Parotid gland (tissue), 1 donor: ENCODE data around the genes SLC22A14 and WDR48.

DNA sequence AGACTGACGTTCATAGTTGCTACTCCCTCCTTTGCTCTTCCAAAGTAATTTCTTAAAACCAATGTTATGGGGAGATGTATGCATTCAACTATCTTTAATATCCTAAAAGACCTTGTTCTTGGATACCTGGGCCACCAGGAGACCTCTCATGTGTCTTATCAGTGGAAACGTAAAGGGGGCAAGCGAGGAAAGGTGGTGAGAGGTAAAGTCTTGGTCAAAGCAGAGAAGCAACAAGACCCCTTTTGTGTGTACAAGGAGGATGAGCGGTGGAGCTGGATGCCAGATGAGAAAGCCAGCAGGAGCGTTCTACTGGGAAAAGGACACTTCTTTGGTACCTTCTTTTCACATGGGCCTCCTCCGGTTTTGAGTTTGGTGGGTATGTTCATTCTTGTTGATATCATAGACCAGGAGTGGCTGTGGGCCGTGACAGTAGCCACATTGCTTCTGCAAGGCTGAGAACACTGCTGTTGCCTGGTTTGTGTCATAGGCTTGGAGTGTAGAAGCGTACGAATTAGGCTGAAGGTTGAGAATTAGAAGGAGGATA is 47.0 kb upstream of the VILL start:
- PRO-cap = no peak

DNA sequence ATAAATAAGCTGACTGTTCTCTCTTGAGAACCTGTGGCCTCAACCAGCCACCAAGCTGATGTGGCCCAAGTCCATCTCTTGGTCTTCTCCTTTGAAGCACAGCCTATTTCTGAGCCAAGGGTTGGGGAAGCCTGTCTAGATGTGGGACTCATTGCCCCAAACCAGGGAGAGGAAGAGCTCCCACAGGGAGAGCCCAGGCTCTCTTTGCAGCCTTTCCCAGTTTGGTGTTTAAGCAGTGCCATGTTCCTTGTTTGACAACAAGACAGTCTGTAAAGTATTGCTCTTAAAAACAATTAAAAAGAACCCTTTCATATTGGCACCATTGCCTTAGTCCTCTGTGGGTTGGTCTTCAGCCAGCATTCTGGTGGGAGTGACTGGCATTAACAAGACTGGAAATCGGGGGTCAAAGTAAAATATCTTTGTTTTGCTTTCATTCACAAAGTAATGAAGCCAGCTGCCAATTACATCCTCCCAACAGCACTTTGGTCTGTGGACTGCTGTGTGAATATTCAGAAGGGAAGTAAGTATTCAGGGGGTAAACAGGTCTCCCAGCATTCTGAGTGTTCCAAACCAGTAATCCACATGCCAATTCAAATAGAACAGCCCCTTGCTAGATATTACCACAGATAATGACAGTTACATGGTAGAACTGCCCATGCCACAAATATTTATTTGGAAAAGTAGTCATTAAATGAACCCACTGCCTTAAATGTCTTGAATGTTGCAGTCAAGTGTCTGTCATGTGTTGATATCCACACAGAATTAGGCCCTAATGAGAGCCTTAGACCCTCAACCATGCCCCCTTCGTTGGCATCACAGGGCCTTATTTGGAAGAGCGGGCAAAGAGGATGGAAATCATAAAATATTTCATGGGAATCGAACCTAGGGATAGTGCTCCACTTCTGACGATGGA is 8.2 kb upstream of the VILL start:
- PRO-cap = no peak

GRCh38 chr3:37999905-38000766 is 9.6 kb downstream of the VILL start:
- PRO-cap = no peak

DNA sequence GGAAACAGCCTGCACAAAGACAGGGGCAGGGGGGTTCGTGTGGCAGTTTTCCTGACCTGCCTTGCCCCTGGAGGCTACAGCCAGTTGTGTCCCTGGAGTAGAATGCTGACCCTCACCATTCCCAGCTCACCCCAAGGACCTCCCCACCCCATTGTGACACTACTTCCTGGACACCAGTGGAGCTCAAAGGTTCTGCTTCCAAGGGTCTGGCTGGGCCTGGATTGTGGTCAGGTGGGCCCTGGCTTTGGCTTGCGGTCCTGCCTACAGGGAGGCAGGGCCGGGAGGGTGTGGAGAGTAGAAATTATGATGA is at the start of gene SLC22A14:
Gene SLC22A14, plus strand, starts transcription at position 186 of the 310 bp plus-strand sequence.
- PRO-cap = no peak

GRCh38 chr3:38414348-38414953 is 39.2 kb upstream of the ACVR2B start:
- PRO-cap = no peak

GRCh38 chr3:38455490-38455852 is 1.8 kb downstream of the ACVR2B start:
- PRO-cap = bidirectional peak, plus-strand start at chr3:38455606, minus-strand start at chr3:38455431

DNA sequence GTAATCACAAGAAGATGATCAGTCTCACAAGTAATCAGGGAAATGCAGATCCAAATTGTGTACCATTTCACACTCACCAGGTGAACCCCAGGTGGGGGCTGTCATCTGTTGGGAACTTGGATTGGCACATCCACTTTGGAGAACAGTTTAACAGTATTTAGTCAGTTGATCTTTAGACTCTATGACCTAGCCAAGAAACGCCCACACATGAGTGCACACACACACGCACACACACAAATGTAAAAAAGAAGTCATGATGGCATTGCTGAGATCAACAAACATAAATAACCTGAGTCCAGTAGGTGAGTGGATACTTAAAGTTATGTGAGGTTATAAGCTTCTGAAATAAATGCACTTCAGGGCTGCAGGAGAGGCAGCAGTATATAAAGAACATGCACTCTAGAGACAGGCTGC is 17.6 kb downstream of the ACVR2B start:
- PRO-cap = no peak

DNA sequence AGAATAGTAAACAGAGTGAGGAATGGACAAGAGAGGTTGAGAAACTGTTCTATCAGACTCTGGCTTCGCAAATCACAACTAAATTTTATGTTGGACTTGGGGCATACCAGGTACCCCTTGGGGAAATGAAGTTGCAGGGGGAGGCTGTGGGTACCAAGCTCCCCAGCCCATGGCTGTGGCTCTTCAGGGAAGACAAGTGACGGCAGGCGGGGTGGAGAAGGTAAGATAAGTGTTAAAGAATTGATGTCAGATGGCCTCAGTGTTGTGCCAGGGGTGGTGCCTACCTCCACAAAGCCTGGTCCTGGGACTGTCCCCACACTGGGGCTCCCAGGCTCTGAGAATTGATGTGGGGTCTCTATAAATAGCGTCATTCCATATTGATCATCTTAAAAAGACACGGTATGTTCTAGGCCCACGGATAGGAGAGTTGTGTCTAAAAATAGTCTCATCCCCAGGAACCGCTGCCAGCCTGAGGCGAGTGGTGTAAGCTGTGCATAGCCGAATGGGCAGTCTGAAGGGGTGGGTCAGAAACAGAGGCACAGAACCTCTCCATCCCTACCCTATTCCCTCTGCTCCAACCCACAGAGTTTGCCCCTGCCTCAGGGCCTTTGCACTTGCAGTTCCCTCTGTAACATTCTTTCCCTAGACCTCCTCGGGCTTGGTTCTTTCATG is 5.1 kb downstream of the SCN5A start:
- PRO-cap = no peak

DNA sequence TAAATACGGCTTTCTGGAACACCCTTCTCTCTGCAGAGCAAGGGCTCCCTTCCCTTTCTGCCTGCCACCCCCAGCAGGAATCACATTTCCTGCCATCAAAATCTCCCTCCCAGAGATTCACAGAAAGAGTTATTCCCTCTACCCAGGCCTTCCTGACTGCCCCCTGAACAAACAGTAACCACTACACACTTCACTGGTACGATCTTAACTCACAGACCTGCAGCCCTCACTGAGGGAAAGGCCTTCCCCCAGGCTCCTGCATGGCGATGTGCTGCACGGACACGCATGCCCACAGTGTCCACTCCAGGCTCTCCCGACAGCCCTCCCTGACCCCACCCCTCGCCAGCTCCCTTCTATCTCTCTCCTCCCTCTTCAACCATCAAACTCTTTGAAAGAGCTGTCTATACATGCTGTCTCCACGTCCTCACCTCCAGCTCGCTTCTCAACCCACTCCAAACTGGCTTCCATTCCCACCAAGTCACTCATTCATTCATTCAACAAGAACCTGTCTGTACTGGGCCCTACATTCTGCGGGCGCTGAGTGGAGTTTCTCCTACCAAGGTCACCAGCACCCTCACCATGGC is 3.9 kb downstream of the SCN5A start:
- PRO-cap = no peak

DNA sequence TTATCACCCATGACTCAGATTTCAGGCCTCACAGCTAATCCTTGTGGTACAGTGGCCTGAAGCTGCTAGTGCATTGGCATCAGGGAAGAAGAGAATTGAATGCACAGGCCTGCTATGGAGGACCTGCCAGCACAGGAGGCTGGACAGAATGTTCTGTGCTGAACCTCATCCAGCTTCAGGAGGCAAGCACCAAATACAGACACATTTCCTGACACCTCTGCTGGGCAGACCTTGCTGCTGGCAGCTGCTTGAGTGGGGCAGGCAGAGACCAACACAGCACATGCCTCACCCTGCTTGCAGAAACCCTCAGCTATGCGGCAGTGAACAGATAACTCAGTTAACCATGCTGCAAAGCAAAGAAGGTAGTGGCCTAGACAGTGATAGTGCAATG is 68.0 kb upstream of the SCN5A start:
- PRO-cap = no peak

DNA sequence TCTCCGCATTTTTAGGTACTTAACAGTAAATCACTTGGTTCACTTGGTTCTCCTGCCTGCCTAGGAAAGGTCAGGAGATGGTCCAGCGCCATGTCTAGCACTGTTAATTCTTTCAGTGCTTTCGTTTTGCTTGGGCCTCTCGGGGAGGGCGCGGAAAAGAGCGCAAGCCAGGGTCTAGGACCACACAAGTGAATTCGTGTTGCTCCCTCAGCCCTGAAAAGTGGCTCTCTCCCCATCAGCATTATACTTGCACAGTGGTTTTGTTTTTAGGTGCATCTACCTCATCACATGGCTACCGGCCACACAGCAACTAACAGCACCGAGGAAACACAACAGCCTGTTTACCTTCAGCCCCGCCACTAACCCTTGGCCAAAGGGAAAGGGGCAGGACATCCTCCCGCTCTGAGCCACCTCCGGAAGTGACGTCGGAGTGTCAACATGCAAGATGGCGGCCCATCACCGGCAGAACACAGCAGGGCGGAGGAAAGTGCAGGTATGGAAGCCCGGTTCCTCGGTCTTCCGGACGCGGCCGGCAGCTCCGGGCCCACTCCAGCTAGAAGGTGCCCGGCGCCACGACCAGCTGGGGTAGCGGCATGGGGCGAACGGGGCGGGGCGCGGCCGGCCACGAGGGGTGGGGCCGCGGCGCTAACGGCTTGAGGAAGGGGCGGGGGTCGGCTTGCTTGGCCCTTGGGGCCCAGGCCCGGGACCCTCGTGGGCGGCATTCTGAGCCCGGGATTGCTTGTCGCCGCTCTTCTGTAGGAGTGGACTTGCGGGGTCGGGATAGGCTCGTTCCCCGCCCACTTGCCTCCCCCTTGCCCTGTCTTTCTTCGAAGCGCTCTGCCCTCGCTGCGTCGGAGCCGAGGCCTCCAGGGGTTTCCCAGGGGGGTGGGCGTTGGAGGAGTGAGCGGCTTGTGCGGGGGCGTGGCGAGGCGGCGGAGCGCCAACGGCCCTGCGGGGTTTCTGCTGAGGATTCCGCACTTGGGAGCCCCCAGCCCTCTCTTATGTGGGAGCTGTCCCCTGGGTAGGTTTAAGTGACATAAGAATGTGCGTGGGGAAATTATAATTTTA is at the start of gene WDR48:
Gene WDR48, plus strand, starts transcription at position 436 of the 1,068 bp plus-strand sequence.
- PRO-cap = bidirectional peak, plus-strand start at position 472 of the sequence, minus-strand start at position 364 of the sequence; unidirectional peak, minus-strand start at position 826 of the sequence

- PRO-cap = no peak
Observed at GRCh38 chr3:39052649-39052928, 773 bp downstream of the WDR48 start.

DNA sequence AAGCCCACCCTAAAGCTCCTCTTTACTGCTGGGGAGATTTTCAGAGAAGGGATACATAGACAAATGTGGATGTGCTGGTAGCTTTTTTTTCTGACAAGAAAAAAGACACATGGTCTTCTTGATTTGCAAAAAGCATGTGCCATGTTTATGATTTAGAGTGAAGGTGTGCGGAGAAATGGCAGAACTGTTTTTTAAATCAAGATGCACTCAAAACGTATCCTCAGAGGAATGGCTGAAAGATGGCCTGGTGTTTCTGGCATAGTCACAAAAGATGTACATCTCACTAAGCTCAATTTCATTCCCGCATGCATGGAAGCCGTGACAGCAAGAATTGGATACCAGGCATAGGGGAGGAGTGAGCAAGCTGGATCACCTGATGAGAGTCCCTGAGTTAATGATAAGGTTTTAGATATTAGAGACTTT is 13.2 kb downstream of the GORASP1 start:
- PRO-cap = no peak

DNA sequence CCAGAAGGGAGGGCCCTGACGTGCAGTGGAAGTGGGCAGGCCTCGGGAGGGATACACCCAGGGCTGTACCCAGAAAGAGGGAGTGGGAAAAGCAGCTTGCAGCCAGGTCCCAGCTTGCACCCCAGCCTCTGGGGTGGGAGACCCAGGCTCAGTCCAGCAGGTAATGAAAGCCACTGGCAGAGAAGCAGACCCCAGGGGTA is 3.6 kb downstream of the GORASP1 start:
- PRO-cap = unidirectional peak, plus-strand start at position 72 of the sequence

- PRO-cap = no peak
Observed at GRCh38 chr3:39135358-39135868, 18.0 kb downstream of the CSRNP1 start.

DNA sequence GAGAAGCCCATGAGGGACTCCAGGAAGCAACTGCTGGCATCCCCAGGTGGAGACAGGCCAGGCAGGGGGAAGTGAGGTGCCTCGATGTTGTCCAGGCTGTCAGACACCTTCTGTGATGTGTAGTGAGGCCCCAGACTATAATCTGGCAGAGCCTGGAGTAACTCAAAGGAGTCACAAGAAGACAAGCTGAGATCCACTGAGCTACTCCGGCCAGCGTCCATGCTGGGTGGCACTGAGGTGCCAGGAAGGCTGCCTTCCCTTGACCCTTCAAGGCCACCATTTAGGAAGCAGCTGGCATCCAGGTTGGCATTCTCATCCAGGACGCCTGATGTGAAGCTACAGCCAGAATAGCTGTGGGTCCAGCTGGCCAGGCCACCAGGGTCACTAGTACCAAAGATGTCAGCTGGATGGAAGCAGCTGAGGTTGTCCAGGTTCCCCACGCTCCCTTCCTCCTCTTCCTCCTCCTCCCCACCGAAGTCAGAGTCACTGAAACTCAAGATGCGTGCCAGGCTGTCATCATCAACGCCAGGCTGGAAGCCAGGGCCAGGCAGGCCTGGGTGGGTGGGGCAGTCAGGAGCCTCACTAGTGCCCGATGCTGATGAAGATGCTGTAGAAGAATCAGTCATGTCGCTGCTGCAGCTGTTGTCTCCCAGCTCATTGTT is 10.1 kb downstream of the CSRNP1 start:
- PRO-cap = no peak

GRCh38 chr3:39154385-39155107 is 1.2 kb upstream of the CSRNP1 start:
- PRO-cap = no peak

DNA sequence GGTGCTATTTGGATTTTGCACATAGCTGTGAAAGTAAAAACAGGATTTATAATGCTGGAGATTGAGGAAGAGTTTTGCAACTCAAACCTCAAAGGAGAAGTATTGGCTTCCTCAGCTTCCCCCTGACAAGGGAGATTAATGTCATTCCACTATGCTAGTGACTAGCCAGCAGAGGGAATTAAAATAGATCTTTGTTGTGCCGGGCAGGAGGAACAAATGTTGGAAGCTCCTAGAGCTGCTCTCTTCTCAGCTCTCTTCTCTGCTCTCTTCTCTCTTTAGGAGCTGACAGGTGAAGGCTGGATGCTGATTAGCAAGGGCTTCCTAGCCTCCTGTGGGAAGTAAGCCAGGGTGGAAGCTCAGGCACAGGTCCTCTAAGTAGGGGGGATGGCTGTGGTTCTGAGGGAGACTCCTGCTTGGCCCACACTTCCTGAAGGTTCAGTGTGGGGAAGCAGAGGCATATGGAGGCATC is 29.6 kb downstream of the CX3CR1 start:
- PRO-cap = no peak

DNA sequence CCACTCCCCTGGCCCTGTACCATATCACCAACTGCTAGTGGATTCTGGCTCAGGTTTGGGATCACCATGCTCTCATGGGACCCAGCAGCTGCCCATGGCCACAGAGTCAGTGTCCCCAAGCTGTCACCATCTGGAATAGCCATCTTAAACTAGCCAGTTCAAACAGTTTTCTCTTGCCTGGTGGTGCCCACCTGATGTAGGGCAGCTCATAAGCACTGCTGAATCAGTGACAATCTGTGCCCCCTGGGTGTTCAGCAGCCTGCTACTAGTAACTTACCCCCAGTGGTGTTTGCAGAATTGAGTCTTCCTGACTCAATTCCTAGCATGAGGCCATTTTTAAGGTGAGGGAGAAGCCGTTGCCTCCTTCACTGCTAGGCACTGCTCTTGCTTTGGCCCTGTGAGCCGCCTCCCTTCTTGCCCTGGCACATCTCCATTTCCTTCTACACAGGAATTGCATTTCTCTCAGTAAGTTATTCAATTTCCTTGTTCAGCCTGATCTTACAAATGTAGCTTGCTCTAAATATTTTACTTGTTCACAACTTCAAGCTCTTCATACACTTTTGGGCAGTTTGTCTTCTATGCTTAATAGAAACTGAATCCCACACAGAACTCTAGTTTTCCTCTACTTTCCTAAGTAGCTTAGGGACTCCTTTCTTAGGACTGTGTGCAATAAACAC is 8.0 kb downstream of the RPSA start:
- PRO-cap = no peak

DNA sequence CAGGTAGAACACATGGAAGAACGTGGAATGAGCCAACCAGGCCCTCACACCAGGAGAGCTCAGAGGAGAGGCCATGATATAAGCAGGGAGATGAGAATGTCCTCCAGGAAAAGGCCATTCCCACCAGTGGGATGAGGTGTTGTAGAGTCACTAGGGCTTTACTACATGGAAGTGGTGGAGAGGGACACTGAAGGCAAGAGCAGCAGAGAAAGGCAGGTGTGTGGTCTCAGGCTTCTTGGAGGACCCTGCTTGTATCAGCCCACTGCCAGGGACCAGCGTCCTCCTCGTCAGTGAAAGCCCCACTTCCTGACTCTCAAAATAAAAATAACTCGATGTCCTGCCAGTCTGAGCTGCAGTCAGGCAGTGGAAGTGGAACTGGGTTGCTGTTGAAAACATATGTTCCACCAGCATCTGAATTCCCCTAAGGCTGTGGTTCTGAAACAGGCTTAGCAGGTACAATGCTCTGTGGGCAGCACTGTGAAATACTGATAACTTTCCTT is 121.7 kb upstream of the EIF1B start:
- PRO-cap = no peak